ENCODE measurements around the genes PLA2G10 and BMERB1.

DNA sequence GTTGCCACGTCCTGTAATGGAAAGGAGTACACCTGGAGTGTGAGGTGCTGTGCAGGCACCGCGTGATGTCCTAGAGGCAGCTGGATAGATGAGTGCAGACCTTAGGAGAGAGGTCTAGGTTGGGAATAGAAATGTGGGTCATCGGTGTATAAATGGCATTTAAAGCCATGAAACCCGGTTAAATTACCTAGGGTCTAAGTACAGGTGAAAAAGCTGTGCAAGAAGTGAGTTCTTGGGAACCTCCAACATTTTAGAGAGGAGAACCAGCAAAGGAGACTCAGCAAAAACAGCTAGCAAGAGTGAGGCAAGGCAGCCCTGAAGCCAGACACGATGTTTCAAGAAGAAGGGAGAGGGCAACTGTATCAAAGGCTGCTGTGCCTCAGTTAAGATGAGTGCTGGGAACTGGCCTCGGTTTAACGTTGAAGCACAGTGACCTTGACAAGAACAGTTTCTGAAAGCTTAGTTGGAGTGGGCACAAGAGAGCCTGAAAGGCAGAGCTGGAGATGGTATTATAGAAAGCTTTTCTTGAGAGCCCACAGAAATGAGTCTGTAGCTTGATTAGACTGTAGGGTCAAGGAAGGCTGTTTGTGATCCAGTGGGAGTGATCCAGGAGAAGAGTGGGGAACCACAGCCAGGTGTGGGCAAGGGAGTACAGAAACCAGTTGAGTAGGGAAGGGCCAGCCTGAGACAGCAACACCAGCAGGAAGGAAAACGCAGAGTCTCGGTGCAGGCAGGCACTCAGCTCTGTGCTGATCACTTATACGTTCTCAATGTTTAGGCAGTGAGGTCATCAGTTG is 166.1 kb downstream of the MRTFB start:
- RRBS = no CpG with 5 or more reads among the region's 11 CpGs

DNA sequence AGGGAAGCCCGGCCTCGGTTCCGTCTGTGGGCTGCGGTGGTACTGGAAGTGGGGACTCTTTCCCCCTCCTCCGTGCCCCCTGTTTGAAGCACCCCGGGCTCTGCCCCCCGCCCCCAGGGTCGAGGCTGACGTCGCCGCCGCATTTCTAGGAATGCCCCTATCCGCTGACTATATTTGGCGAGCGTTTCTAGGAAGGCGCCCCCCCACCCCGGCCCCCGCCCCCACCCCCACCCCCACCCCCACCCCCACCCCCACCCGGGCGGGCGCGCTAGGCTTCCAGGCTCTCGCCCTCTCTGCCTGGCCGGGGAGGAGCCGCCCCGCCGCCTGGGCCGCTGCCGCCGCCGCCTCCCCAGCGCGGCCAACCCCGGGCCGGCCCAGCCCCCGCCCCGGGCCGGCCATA is 230.7 kb downstream of the MRTFB start:
- RRBS = under 1% methylated on average over 22 of the region's 38 CpGs

- RRBS = no CpG with 5 or more reads among the region's 9 CpGs
These were observed 254.8 kb downstream of the MRTFB start for GRCh38 chr16:14325808-14326397.

GRCh38 chr16:14486559-14487325 is 143.3 kb downstream of the PARN start:
- RRBS = no CpG with 5 or more reads among the region's 20 CpGs

DNA sequence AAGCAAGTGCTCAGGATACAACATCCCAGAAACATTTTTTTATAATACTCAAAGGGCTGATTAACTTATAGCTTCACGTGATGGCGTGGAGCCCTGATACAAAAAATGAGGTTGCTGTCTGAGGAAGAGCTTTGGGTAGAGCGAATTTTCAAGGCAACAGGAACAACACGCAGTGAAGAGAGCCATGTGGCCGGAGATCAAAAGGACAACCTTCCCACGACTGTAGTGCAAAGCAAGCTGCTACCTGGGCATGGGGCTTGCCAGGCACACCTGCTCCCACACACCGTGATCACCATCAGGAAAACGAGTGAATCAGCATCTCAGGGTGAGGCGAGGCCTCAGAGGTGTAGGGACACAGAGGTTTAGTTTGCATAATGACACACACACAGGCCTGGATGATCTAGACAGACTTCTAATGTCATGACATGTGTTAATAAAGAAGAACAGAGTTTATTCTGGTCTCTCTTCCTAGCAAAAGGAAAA is 65.8 kb downstream of the PARN start:
- RRBS = no CpG with 5 or more reads among the region's 9 CpGs

DNA sequence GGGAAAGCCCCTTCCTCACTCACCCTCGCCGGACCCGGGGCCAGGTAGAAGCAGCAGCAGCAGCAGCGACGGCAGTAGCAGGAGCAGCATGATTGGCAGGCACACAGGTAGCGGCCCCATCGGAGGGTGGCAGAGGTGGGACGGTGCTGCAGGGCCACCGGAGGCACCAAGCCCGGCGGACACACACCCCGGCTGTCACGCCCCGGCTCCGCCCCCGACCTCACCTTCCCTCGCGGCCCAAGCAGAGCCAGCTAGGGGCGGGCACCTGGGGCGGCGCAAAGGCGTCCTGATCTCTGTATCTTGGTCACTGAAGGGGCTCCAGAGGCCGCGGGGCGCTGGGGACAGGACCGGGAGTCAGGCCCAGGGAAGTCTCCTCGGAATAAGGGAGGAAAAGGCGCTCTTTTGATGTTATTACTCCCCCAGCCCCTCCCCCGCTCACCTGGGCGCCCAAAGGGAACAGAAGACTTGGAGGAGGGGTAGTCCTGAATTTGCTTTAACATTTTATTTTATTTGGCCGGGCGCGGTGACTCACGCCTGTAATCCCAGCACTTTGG is at the start of gene PLA2G10:
TSS of gene PLA2G10 (minus strand) at position 199 of the 554 bp plus-strand sequence.
- RRBS = no CpG with 5 or more reads among the region's 34 CpGs

- RRBS = no CpG with 5 or more reads among the region's 27 CpGs
These were observed 13.4 kb downstream of the PDXDC1 start for GRCh38 chr16:14988023-14988813.

GRCh38 chr16:15127290-15127587 is 33.2 kb upstream of the RRN3 start:
- RRBS = no CpG with 5 or more reads among the region's 12 CpGs

- RRBS = 2% methylated on average over 12 of the region's 78 CpGs
These were observed at the start of gene BMERB1 for GRCh38 chr16:15434236-15435556. Gene BMERB1 (plus strand): TSS chr16:15434588.

DNA sequence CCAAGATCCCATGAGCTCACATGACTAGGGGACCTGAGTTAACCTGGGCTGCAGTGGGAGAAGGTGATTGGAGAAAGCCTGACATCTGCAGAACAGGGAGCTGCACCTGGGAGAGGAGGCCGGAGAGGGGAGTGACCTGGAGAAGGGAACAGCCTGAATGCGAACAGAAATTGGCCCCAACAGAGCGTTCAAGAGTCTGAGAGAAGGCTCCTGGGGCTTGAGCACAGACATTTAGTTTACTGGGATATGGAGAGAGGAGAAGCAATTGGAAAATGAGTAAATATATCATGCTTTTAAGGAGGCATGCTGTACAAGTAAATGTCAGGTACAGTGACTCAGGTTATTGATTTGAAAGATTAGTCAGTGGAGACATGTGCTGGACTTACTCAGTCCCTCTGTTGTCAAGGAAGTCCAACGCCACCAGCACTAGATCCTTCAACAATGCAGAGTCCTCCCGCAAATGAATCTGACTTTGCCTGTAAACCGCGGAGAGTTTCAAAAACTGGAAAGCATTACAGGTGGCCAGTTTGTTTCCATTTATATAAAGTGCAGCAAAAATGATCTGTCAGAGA is 28.2 kb downstream of the BMERB1 start:
- RRBS = no CpG with 5 or more reads among the region's 7 CpGs

GRCh38 chr16:15607554-15608168 is 35.3 kb downstream of the MARF1 start:
- RRBS = no CpG with 5 or more reads among the region's 10 CpGs

- RRBS = no CpG with 5 or more reads among the region's 4 CpGs
These were observed 82.6 kb downstream of the NDE1 start for GRCh38 chr16:15732628-15733111.

DNA sequence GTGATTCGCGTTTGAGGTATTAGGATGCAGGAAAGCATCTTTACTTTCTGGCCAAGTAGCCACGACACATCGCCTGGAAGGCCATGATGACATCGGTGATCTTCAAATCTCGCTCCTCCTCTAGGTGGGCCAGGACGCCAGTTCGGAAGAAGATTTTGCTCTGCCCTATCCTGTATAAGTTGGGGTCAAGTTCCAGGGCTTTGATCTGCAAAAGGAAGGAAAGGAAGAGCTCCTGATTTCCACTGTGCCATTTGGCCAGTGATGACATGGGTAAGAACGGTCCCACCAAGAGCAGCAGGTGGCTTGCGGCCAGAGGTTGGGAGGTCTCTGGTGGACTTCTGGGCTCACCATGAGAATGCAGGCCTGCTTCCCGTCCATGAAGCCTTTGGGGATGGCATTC is 97.5 kb downstream of the NDE1 start:
- RRBS = no CpG with 5 or more reads among the region's 11 CpGs

DNA sequence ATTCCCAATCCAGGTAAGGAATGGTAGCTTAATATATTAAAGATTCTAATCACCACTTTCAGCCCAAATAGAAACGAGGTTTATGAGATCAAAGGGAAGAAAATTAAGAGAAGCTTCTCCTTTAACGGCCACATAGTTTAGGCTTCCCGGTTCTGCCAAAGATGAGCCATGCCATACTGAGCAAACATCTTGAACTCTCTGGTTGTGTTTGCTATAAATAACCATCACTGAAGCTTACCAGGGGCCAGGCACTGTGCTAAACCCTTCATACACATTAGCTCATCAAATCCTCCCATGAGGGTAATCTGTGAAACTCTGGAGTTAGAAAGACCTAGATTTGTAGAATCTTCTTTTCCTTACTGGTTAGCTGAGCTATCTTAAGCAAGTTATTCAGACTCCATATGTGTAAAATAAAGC is 2.7 kb downstream of the MYH11 start:
- RRBS = no CpG with 5 or more reads among the region's 3 CpGs

- RRBS = 56% methylated on average over 3 of the region's 12 CpGs
These were observed 2.0 kb downstream of the MYH11 start for GRCh38 chr16:15854843-15855283.

- RRBS = no CpG with 5 or more reads among the region's 6 CpGs
These were observed 19.7 kb upstream of the CEP20 start for GRCh38 chr16:15908046-15908578.

GRCh38 chr16:15950056-15950291 is 558 bp downstream of the ABCC1 start:
- RRBS = no CpG with 5 or more reads among the region's 8 CpGs

- RRBS = no CpG with 5 or more reads among the region's 11 CpGs
These were observed 2.4 kb downstream of the ABCC1 start for GRCh38 chr16:15951756-15952251.

DNA sequence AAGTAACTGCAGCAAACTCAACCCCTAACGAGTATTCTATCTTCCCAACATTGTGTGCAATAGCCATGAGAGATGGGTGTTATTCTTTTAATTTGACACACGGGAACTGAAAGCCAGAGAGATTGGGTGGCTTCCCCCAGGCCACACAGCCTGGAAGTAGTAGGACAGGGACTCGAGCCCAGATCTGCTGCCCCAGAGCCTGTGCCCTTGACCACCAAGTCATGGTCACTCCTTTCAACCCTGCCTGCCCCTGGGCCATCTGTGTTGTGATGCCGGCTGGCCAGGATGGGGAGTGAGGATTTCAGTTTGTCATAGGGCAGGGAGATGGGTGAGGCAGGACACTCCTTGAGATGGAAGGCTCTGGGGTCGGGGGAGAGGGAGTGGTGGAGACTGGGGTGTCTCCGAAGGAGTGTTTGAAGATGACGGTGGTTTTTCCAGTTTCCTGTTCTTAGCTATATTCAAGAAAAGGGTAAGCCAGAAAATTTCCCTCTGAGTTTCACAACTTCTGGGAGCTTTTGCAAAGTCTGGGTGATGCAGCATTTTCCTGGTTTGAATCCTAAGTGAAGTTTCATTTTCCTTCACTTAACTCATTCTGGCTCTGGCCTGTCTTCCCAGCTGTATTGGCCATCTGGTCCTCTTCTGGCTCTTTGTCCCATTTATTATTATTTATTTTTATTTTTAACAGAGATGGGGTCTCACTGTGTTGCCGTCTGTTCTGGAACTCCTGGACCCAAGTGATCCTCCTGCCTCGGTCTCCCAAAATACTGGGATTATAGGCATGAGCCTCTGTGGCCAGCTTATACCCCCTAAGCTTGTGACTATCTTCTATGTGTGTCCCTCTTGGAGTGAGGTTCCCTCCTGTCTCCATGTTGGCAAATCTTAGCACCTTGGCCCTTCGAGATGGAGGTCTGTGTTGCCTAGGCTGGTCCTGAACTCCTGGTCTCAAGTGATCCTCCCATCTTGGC is 27.6 kb downstream of the ABCC1 start:
- RRBS = no CpG with 5 or more reads among the region's 10 CpGs

DNA sequence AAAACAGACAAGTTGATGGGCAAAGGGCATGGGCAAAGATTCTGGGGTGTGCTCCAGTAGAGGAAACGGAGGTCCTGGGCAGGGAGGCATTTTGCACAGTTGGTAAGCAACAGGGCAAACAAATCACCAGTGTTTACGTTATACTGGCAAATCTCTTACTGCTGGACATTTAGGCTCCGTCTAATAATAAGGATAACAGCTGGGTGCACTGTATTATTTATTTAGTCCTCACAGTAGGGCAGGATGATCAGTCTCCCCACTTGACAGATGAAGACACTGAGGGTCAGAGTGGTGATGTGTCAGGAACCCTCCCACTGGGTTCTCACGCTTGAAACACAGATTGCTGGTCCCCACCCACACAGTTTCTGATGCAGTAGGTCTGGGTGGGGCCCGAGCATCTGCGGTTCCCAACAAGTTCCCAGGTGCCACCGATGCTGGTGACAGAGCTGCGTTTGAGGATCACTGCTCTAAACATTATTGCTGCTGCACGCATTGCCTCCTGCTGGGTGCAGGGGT is 75.7 kb downstream of the ABCC1 start:
- RRBS = no CpG with 5 or more reads among the region's 9 CpGs

Measured in AG09319 (cell line).